Frontal cortex (tissue), 2 donors: ENCODE data around the genes CAMK1D and ACBD7.

GRCh38 chr10:12349285-12350131 lies at the start of gene CAMK1D:
Gene CAMK1D, plus strand, starts transcription at chr10:12349547.
- RAMPAGE, long total RNA, result no peak

- RAMPAGE, long total RNA, result no peak
Observed at GRCh38 chr10:12418913-12419869, 69.8 kb downstream of the CAMK1D start.

GRCh38 chr10:12833727-12834600 lies 167.5 kb downstream of the CCDC3 start:
- RAMPAGE, long total RNA, result no peak

DNA sequence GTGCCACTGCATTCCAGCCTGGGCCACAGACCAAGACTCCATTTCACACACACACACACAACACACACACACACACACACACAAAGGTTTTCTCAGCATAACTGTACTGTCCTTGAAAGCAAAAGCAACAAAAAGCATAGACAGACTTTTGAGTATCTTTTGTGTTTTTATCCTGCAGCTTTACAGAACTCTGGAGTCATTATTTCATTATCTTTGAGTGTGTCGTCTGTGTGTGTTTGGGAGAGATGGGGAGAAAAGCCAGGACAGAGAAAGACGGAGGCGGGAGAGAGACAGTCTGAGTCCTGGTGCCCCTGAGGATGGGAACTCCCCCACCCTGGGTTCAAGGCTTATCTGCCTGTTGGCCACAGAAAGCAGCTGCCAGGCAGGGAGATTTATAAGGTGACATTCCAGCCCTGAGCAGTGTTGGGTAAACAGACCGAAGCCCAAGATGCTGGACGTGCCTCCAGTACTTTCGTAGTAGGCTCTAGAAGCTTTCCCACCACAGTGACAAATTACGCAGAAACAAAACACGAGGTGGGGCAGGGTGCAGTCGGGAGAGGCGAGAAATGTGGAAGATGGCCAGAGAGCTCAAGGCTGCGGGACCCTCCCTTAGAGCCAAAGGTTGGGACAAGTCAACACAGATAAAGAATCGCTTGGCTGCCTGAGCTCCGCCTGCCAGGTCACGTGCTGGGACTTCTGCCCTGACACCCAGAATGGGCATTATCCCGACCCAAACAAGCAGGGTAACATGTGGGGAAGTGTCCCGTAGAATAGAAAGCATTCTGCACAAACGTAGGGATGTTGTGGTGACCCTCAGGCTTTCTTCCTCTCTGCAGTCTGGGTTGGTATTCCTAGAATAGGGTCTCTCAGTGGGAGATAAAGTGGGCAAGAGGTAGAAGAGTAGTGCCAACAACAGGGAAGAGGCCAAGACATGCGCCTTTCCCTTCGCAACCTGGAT lies 41.1 kb downstream of the CCDC3 start:
- RAMPAGE, long total RNA, result no peak

GRCh38 chr10:13382593-13383956 lies 35.0 kb upstream of the SEPHS1 start:
- RAMPAGE, long total RNA, result no peak

GRCh38 chr10:13480877-13481216 lies 48.0 kb downstream of the BEND7 start:
- RAMPAGE, long total RNA, result no peak

GRCh38 chr10:13625004-13625630 lies 38.4 kb downstream of the PRPF18 start:
- RAMPAGE, long total RNA, result no peak

DNA sequence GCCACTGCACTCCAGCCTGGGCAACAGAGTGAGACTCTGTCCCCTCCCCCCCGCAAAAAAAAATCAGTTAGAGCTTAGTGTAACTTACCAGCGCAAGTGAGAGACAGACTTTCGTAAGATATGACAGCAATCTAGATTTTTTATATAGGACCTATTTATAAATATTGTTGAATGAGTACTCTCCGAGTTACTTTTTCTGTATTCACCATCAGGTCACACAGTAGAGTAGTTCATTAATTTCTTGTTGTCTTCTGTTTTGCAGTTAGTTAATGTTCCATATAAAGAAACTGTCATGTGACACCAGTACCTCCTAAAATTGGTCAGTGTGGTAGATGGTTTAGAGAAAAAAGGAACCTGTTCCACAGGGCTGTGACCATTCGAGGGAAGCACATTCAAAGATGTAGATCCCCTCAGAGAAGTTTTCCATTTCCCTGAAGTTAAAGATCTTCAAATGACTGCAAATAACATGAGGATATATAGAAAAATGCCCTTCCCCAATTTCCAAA lies 45.6 kb downstream of the PRPF18 start:
- RAMPAGE, long total RNA, result no peak

GRCh38 chr10:13679660-13680101 lies 92.9 kb downstream of the PRPF18 start:
- RAMPAGE, long total RNA, result no peak

- RAMPAGE, long total RNA, result no peak
Observed at GRCh38 chr10:13705021-13705404, 118.2 kb downstream of the PRPF18 start.

GRCh38 chr10:13831564-13832677 lies 245.2 kb downstream of the PRPF18 start:
- RAMPAGE, long total RNA, result no peak

- RAMPAGE, long total RNA, result no peak
Observed at GRCh38 chr10:13960861-13961489, 369.7 kb downstream of the FRMD4A start.

GRCh38 chr10:14022018-14022657 lies 308.6 kb downstream of the FRMD4A start:
- RAMPAGE, long total RNA, result no peak

- RAMPAGE, long total RNA, result no peak
Observed at GRCh38 chr10:14379596-14380007, 48.9 kb upstream of the FRMD4A start.

GRCh38 chr10:14520341-14521471 lies 190.0 kb upstream of the FRMD4A start:
- RAMPAGE, long total RNA, result no peak

DNA sequence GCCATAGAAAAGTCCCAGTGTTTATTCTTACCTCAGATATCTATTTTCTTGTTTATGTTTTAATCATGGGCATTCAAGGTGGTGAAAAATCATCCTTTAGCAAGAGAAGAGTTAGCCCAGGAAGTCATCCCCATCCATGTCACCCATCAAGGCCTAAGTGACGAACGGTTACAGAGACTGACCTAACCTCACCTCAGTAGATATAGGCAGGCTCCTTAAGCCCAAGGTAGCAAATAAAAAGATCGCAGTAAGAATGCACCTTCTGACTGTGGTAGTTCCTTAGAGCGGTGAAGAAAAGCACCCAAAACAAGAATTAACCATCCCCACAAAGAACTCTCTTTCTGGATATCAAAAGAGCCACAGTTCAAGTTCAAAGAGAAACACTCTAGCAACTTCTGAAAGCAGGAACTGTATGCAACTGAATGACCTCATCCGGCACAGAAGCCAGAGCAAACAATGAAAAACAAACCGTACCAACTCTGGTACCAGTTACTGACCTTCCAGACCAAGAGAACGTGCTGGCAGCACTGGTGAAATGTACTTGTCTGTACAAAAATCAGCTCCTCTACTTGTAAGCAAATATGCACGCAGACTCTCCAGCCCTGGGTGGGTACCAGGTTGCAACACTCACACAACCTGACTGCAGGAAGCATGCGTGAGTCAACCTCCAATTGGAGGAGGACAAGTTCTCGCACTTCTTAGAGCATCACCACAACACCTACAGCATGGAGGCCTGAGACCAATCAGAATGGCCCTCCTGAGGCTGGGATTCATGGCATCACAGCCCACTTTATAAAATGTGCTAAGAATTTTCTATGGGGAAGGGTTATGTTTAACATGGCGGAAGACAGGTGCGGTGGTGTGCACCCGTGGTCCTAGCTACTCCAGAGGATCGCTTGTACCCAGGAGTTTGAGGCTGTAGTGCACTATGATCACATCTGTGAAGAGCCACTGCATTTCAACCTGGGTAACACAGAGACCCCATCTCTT lies 202.7 kb downstream of the FAM107B start:
- RAMPAGE, long total RNA, result no peak

GRCh38 chr10:14599768-14600612 lies 174.7 kb downstream of the FAM107B start:
- RAMPAGE, long total RNA, result no peak

DNA sequence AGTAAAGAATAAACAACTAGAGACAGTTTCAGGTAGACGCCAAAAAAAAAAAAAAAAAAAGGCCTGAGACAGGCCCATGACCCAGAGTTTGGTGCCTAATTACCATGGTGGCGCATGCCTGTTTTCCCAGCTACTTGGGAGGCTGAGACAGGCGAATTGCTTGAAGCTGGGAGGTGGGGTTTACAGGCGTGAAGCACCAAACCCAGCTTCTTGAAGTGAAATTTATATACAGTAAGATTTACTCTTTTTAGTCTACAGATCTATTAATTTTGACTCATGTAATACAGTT lies 157.0 kb downstream of the FAM107B start:
- RAMPAGE, long total RNA, result no peak

DNA sequence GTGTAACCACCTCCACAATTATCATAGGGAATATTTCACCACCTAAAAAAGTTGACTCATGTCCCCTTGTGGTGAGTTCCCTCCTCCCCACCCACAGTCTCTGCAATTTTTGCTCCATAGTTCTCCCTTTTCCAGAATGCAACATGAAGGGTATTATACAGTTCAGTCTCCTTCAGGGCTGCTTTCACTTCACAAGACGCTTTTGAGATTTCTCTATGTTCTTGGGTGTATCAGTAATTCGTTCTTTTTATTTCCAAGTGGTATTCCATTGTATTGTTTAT lies 156.8 kb downstream of the FAM107B start:
- RAMPAGE, long total RNA, result no peak

DNA sequence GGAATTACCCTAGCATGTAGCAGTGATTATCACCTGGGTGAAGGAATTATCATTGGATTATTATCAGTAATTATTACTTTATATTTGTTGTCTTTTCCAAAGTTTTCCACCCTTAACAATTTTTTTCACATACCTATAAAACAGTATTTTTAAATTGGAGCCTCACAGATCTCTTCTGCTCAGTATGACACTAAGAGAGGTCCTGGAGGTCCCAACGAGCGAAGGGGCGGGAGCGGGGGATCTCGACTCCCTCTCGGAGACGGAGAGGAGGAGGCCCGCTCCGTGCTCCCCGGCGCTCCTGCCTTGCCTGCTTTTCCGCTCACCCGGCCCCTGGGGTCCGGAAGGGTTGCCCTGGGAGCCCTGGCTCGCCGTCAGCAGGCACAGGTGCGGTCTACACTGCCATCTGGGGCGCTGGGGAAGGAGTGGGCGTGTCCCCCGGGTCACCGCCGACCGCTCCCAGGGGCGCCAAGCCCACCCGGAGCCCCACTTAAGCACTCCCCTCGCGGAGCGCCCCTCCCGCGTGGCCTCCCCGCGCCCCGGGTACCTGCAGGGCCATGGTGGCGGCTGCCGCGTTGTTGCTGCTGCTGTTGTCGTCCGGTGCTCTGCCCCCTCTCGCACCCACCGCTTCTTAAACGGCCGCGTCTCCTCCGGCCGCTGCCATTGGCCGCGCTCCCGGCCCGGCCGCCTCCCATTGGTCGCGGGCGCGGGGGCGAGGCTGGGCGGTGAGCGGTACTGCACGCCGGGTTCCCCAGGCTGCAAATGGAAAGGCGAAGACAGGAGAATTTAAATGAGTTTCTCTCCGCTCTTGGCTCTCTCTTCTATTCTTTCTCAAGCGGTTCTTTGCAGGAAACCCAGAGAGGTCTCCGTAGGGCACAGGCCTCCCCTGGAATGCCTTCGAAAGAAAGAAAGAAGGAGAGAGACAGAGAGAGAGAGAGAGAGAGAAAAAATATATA lies at the start of gene ACBD7:
ACBD7 (minus strand) TSS at position 604 of the 953 bp plus-strand sequence.
- RAMPAGE, long total RNA, result start-site peak on the minus strand centred at position 634 of the sequence, 70 bp wide, 214 and 42 reads in 2 replicates